ENCODE measurements around the genes CNBD2 and AAR2.

GRCh38 chr20:35968240-35968779 lies at the start of gene CNBD2:
Gene CNBD2, plus strand, starts transcription at chr20:35968590.
- RAMPAGE, total RNA: no peak

GRCh38 chr20:36095781-36096628 lies 58.5 kb upstream of the EPB41L1 start:
- RAMPAGE, total RNA: no peak

DNA sequence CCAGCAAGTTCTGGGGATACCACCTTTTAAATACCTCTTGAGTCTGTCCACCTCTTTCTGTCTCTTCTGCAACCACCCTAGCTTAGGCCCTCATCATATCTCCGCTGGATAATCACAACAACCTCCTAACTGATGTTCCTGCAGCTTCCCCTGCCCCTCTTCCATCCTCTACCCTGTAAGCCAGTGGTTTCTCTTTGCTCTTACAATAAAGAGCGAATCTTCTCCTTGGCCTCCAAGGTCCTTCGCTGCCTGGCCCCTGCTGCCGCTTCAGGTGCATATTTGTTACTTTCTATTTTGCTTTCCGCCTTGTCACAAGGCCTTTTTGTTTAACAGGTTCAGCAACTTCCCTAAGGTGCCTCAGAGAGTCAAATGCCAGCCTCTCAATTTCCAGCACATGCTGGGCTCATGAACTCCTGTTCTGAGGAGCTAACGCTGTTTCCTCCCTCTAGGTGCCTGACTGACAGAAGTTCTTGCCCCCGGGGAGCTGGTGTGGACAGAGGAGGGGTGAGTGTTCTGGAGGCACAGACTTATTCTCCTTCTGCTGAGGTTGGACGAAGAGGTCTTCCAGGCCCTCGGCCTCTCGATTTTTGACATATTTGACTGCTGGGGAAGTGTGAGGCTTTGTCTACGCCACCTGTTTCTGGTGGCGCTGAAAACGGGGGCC lies 42.4 kb upstream of the EPB41L1 start:
- RAMPAGE, total RNA: no peak

GRCh38 chr20:36149437-36149993 lies 5.0 kb upstream of the EPB41L1 start:
- RAMPAGE, total RNA: no peak

GRCh38 chr20:36222255-36222454 lies 14.1 kb upstream of the AAR2 start:
- RAMPAGE, total RNA: no peak

DNA sequence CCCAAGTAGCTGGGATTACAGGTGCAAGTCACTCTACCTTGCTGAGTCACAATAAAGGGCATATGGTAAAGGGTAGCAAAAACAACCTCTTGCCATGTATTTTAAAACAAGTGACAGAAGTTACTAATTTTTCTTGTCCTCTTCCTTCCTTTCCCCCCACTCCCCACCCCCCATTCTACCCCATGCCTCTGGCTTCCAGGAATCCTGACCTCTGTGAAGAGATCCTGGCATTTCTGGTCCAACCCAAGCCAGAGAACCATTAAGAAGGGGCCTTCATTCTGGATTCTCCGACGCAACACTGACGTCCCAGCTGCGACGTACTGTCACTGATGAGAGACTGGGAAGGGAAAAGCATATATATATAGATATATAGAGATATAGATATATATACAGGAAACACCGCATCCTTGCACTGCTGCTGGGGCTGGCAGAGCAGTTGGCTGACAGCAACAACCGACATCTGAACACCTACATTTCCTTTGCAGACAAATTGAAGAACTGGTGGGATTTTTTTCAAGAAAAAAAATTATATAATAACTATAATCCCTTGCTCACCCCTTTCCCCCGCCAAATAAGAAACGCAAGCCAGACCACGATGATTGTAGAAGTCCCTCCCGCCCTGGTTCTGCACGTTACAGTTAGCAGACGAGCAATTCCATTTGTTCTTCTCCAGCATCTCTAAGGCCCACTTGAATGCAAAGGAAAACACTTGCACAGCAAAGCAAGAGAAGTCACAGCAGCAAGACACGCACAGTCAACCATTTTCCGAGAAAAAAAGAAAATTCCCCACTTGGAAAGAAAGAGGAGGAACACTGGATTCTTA lies 6.9 kb upstream of the AAR2 start:
- RAMPAGE, total RNA: no peak

DNA sequence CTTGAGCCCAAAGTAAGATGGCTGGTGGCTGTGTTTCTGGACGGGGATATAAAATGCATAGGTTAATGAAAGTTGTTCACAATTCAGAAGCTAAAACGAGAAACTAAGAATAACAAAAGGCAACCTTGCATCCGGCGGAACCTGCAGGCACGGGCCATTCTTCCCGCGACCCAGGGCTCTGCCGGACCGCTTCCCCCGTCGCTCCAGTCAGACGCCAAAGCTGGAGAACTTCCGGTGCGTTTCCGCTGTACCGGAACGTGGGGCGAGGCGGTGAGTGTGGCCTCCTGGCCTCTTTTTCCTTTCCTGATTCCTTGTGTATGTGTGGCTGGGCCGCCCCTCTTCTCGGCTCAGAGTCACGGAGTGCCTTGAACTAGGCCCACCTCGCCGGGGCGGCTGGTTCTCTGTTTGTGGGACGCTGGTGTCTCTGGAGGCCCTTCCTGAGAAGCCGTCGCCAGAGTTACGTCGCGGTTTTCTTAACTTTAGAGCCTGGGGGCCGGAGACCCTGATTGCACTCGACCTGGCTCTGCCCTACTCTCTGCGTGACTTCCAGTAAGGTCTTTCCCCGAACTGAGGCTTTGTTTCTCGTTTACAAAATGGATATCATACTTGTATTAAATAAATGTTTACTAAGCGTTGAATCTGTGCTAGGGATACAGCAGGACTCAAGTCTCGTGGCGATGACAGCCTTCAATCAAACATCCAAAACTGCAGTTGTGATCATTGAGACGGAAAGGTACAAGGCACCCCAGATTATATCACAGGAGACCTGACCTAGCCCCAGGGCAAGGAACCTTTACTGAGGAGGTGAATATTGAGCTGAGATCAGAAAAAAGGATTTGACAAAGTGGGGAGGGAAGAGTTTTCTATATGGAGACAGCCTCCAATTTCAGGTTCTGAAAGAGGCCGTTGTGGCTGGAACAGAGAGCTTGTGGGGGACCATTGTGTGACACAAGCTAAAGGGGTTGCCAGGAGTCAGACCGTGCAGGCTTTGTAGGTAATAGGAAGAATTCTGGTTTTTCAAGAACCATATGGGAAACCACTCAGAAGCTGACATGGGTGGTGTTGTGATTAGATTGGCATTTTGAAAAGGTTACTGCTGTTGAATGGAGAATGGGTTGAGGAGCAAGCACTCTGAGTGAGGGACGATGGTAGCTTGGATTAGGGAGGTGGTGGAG lies at the start of gene AAR2:
Gene AAR2 (plus strand): TSS at position 245 of the 1,175 bp plus-strand sequence.
- RAMPAGE, total RNA: no peak

DNA sequence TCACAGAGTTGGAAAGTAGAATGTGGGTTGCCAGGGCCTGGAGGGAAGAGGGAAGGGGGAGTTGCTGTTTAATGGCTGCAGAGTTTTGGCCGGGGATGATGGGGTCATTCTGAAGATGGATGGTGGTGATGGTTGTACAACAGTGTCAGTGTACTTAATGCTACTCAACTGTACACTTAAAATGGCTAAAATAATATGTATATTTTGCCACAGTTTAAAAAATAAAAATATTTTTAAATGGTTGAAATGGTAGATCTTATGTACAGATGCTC lies 18.1 kb downstream of the AAR2 start:
- RAMPAGE, total RNA: no peak

DNA sequence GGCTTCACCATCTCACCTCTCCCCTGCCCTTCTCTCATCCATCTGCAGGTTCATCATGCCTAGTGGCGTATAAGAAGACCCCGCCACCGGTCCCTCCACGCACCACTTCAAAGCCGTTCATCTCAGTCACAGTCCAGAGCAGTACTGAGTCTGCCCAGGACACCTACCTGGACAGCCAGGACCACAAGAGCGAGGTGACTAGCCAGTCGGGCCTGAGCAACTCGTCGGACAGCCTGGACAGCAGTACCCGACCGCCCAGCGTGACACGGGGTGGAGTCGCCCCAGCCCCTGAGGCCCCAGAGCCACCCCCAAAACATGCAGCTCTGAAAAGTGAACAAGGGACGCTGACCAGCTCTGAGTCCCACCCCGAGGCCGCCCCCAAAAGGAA lies 44.7 kb upstream of the MYL9 start:
- RAMPAGE, total RNA: no peak

DNA sequence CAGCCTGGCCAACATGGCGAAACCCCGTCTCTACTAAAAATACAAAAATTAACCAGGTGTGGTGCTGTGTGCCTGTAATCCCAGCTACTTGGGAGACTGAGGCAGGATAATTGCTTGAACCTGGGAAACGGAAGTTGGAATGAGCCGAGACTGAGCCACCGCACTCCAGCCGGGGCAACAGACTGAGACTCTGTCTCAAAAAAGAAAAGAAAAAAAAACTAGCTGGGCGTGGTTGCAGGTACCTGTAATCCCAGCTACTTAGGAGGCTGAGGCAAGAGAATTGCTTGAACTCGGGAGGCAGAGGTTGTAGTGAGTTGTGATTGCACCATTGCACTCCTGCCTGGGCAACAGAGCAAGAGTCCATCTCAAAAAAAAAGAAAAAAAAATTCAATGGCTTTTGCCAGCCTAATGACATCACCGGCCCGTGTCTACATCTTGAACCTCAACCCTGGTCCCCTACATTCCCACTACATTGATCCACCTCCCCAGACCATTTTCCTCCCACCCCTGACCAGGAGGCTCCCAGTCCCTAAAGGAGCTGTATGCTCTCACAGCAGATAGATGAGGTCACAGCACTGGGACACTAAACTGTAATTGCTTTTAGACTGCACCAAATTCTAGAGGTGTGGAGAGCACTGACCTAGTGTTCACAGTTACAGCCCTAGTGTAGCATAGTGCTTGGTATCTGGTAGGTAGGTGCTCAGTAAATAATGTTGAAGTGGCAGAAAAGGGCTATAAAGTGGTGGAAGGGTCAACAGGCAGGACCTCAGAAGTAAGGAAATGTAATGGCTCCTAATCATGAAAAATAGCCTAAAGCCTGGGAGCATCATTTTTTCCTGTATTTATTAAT lies 10.5 kb downstream of the TGIF2 start:
- RAMPAGE, total RNA: no peak

GRCh38 chr20:36632133-36632992 lies 13.6 kb downstream of the SLA2 start:
- RAMPAGE, total RNA: no peak

DNA sequence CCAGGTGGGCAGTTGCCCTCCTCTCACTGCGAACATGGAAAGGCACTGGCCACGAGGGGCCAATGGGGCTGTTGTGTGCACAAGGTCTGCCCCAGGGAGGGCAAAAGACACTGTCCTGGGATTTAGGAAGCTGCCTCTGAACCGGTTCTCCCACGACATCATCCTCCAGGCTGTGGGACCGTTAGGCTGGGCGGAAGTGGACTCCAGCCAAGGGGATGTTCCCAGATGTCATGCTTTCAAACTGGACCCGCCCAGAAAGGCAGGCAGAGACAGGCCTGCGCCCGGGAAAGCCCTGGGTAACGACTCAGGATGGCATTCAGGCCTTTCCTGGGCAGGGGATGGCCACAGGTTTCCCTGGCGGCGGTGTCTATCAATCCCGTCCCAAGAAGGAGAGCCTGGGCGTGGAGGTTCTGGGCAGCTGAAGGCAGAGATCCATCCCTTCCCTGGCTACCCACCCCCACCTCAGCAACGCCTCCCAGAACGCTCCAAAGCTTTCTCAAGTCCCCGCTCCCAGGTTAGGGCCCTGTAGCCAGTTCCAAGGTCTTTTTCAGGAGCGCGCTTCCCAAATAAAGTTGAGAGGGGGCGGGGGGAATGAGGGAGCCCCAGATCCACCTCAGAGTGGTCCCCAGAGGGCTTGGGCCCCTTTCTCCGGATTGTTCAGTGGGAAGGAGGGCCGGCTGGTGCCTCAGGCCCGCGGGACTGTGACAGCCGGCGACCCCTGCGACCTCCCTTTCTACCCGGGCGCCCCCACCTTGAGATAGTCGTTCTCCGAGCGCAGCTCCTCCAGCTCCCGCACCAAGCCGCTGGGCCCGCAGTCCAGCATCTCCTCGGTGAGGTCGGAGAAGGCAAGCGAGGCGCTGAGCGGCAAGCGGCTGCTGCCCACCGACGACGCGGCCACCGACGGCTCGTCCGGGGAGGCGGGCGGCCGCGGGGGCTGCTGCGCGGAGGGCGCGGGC lies 1.2 kb downstream of the SOGA1 start:
- RAMPAGE, total RNA: no peak

DNA sequence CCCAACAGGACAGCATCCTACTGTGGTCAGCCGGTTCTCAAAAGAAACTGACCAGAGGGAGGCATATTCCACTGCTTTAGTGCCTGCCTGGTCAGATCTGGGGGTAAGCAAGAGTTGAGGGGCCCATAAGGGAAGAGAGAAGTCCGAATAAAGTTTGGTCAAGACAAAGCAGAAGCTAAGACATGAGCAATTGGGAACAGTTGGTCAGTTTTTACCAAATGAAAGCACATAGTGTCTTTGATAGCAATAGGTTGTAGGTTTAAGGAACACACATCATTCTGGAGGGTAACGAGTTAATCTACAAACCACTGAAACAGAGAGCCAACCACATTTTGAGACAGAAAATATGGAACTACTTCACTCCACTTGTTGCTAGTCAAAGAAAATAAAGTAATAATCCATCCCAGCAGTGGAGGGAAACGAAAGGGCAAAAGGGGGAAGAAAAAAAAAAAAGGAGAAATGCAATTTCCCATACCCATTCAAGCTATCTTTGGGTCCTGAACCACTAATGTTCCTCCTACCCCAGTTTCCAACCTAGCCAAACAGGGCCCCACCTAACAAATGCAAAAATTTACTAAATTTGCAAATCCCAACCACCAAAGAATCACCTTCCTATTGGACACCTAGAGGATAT lies 1.5 kb downstream of the SAMHD1 start:
- RAMPAGE, total RNA: no peak

GRCh38 chr20:37007802-37008444 lies 56.4 kb upstream of the SAMHD1 start:
- RAMPAGE, total RNA: no peak

DNA sequence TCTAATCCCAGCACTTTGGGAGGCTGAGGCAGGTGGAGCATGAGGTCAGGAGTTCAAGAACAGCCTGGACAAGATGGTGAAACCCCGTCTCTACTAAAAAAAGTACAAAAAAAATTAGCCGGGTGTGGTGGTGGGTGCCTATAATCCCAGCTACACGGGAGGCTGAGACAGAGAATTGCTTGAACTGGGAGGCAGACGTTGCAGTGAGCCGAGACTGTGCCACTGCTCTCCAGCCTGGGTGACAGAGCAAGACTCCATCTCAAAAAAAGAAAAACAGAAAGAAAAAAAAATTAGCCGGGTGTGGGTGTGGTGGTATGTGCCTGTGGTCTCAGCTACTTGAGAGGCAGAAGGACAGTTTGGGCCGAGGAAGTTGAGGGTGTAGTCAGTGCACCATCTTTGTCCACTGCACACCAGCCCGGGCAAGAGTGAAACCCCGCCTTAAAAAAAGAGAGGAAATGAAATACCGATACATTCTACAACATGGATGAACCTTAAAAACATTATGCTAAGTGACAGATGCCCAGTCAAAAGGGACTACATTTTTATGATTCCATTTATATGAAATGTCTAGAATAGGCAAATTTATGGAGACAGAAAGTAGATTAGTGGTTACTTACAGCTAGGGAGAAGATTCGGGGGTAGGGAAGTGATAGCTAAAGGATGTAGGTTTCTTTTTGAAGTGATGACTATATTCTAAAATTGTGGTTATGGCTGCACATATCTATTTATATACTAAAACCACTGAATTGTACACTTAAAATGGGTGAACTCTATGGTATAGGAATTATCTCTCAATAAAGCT lies 52.4 kb downstream of the RBL1 start:
- RAMPAGE, total RNA: no peak

- RAMPAGE, total RNA: no peak
Measured at GRCh38 chr20:37327503-37328174, 18.3 kb upstream of the SRC start.

- RAMPAGE, total RNA: no peak
Measured at GRCh38 chr20:37372207-37372794, 26.4 kb downstream of the SRC start.

DNA sequence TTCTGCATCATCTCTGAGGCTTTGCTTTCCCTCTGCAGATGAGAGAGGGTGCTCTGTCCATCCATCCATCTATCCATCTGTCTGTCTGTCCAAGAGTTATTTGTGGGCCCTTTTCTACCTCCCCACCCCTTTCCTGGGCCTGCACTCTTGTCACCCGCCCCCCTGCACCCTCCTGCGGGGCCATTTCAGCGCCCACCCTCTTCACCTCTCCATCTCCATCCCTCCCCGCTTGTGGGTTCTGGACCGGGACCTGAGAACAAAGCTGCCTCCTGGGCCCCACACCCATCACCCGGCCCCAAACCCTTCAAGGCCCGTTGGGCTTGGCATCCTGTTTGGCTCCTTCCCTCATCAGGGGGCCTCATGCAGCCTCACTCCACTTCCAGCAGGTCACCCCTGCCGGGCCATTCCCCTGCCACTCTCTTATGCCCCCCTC lies 67.3 kb downstream of the SRC start:
- RAMPAGE, total RNA: no peak

DNA sequence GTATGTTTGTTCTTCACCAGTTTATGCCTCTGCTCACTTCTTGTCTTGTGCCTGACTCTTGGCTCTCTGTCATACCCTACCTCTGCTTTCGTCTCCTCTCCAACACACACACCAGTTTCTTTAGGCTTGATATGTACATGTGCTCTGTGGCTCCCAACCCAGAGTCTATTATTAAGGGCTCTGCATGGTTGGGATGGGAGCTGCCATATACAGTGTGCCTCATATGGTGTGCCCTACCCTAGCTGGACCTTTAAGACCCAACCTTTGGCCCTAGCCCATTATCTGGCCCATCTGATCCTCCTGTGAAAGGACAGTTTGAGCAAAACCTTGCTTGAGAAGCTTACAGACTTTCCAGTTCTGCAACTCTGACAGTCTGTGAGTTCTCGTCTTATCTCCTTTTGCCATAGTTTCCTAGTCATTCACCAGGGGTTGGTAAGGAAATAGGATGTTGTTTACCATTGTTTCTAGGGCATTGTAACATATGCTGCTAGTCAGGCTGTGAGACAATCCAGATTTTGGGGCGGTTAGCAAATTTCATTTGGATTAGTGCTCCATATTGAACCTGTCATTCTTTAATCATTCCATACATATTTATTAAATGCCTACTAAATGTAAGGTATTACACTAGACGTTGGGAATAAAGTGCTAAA lies 17.1 kb downstream of the CTNNBL1 start:
- RAMPAGE, total RNA: no peak

GRCh38 chr20:37985936-37986448 lies 47.3 kb downstream of the TTI1 start:
- RAMPAGE, total RNA: no peak